ENCODE data around the gene SNX3.

DNA sequence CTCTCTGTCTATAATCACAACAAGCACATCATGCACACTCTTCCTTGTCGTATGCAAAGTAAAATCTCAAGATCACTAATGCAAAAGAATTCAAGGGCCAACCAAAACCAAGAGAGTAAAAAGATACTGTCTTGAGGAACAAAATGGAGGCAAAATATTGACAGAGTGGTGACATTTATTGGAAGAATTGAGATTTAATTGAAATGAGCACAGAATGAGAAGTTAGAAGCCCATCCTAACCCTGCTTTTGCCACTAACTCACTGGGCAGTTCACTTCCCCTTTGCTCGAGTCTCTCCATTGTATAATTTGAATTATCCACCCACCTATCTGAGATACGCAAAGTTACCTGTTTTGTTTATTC, 204.6 kb upstream of the PRDM1 start:
- PRO-cap = no peak
- RAMPAGE, long total RNA, 5 experiments = no peak in any of the 5 experiments
- RRBS = no CpG with 5 or more reads among the region's 3 CpGs

DNA sequence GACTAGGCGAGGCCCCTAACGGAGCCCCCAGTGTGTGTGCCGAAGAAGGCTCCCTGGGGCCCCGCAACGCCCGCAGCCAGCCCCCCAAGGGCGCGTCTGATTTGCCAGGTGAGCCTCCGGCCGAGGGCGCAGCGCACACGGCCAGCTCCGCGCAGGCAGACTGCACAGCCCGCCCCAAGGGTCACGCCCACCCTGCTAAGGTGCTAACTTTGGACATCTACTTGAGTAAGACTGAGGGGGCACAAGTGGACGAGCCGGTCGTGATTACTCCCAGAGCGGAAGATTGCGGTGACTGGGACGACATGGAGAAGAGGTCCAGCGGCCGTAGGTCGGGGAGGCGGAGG, 117.3 kb downstream of the RTN4IP1 start:
- PRO-cap = bidirectional peak, plus-strand start at position 234 of the sequence, minus-strand start at position 128 of the sequence
- RAMPAGE, long total RNA, 5 experiments = no peak in any of the 5 experiments
- RRBS = 1% methylated on average over 5 of the region's 27 CpGs

DNA sequence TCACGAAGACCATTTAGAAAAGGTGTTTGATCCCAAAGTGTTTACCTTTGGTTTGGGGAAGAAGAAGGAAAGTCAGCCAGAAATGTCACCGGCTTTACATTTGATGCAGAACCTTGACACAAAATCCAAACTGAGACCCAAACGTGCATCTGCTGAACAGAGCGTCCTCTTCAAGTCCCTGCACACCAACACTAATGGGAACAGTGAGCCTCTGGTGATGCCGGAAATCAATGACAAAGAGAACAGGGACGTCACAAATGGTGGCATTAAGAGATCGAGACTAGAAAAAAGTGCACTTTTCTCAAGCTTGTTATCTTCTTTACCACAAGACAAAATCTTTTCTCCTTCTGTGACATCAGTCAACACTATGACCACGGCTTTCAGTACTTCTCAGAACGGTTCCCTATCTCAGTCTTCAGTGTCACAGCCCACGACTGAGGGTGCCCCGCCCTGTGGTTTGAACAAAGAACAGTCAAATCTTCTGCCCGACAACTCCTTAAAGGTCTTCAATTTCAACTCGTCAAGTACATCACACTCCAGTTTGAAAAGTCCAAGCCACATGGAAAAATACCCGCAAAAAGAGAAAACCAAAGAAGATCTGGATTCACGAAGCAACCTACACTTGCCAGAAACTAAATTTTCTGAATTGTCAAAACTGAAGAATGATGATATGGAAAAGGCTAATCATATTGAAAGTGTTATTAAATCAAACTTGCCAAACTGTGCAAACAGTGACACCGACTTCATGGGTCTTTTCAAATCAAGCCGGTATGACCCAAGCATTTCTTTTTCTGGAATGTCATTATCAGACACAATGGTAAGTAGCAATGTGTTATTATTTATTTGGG, 108.4 kb downstream of the RTN4IP1 start:
- PRO-cap = bidirectional peak, plus-strand start at position 411 of the sequence, minus-strand start at position 193 of the sequence
- RAMPAGE, long total RNA, 5 experiments = start-site peak on the plus strand in 1 of 5 experiments, centred at position 387 of the sequence, 12 reads per replicate
- RRBS = 89% methylated on average over 1 of the region's 17 CpGs

- PRO-cap = no peak
- RAMPAGE, long total RNA, 5 experiments = no peak in any of the 5 experiments
- RRBS = no CpG with 5 or more reads among the region's 10 CpGs
These were observed 89.4 kb downstream of the RTN4IP1 start for GRCh38 chr6:106539849-106540422.

DNA sequence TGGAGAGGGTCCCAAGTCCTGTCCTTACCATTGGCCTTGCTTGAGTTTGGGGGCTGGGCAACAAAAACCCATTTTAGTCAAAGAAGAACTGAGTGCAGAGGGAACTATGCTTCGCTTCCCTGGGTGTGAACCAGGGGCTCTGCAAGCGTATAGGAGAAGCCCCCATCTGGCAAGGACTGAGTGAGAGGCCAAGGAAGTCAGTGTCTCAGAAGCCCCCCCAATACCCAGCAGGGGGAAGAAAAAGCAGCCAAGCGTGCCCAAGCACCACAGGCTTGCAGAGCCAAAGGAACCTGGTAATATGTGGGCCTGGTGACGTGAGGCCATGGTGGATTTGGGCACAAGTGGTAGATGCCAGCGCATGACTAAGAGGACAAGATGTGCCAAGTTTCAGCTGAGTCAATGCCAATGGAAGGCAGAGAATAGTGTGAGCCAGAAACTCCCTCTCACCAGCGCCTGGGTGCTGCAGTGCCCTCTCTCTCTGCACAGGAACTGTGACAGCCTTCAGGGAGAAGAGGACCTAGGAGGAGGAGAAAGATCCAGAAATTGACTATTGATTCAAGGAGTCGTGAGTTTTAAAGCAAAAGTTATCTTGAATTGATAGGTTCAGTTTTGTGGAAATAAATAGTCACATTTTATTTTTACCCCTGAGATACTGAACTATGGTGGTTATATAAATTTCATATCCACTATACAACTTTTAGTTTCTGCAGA, 110.0 kb downstream of the QRSL1 start:
- PRO-cap = unidirectional peak, plus-strand start at position 446 of the sequence
- RAMPAGE, long total RNA, 5 experiments = no peak in any of the 5 experiments
- RRBS = no CpG with 5 or more reads among the region's 7 CpGs

GRCh38 chr6:106749532-106749939, 120.2 kb downstream of the QRSL1 start:
- PRO-cap = no peak
- RAMPAGE, long total RNA, 5 experiments = no peak in any of the 5 experiments
- RRBS = no CpG with 5 or more reads among the region's 4 CpGs

DNA sequence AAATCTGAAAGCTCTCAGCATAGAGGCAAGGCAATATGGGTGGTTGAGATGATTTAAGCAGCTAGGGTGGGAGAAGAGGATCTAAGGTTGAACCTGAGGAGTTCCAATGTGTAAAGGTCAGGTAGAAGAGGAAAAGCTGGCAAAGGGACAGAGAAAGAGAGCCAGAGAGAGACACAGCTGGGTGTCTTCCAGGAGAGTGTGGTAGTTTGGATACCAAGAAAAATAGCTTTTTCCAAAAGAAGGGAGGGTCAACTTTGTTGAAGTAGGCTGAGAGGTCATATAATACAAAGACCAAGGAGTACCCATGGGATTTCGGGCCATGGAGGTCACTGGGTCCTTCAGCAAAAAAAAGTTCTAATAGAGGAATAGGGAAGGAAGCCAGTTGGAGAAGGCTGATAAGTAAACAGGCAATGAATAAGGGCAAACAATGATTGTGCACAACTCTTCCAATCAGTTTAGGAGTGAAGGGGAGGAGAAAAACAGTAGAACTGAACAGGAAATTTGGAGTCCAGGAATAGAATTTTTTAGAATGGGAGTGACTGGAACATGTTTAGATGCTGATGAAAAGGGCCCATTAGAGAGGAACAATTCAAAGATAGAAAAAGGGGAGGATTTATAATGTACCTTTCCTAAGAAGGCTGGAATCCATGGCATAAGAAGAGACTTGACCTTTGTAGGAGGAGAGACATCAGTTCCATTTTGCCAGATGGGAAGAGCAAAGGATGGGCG, 135.2 kb downstream of the QRSL1 start:
- PRO-cap = unidirectional peak, plus-strand start at position 527 of the sequence
- RAMPAGE, long total RNA, 5 experiments = no peak in any of the 5 experiments
- RRBS = no CpG with 5 or more reads among the region's 2 CpGs

- PRO-cap = no peak
- RAMPAGE, long total RNA, 5 experiments = no peak in any of the 5 experiments
- RRBS = no CpG with 5 or more reads among the region's 1 CpG
These were observed 103.5 kb downstream of the CD24 start for GRCh38 chr6:106871102-106871398.

- PRO-cap = no peak
- RAMPAGE, long total RNA, 5 experiments = no peak in any of the 5 experiments
- RRBS = no CpG with 5 or more reads among the region's 5 CpGs
These were observed 86.3 kb downstream of the CD24 start for GRCh38 chr6:106888091-106888848.

DNA sequence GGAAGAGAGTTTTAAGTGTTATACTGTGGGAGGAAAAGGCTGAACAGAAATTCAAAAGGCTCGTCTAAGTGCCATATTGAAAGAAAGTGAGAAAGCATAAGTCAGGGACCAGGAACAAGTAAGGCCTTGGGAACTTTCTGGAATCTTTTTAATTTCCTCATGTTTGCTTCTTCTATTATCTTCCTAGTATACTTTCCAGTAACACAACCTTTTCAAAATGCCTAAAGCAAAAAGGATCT, 61.6 kb downstream of the CD24 start:
- PRO-cap = no peak
- RAMPAGE, long total RNA, 5 experiments = no peak in any of the 5 experiments
- RRBS = no CpG with 5 or more reads among the region's 1 CpG

DNA sequence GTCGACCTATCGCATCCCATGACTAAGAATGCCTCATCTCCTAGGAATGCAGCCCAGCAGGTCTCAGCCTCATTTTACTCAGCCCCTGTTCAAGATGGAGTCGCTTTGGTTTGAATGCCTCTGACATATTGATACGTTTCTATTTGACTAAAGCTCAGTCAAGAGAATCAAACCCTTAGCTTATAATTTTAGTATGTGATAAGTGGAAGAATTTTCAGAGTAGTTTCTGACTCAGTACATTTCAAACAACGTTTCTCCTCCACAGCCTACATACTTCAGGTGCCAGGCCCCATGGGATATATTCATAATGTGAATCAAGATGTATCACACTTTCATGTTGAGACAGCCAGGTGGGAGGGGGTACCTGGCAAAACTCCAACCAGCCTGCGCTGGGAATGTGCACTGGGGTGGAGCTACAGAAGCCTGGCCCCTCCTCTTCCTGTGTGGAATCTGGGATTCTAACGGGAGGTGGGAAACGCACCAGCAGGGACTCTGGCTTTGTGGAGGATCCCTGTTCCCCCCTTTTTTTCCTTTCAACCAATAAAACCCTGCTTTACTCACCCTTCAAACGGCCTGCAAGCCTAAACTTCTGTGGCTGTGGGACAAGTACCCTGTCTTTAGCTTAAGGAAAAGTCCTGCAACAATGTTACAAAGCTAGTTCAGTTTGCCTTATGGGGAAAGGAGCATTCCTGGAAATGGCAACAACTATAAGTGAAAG, 6.8 kb upstream of the SEC63 start:
- PRO-cap = no peak
- RAMPAGE, long total RNA, 5 experiments = no peak in any of the 5 experiments
- RRBS = no CpG with 5 or more reads among the region's 9 CpGs

DNA sequence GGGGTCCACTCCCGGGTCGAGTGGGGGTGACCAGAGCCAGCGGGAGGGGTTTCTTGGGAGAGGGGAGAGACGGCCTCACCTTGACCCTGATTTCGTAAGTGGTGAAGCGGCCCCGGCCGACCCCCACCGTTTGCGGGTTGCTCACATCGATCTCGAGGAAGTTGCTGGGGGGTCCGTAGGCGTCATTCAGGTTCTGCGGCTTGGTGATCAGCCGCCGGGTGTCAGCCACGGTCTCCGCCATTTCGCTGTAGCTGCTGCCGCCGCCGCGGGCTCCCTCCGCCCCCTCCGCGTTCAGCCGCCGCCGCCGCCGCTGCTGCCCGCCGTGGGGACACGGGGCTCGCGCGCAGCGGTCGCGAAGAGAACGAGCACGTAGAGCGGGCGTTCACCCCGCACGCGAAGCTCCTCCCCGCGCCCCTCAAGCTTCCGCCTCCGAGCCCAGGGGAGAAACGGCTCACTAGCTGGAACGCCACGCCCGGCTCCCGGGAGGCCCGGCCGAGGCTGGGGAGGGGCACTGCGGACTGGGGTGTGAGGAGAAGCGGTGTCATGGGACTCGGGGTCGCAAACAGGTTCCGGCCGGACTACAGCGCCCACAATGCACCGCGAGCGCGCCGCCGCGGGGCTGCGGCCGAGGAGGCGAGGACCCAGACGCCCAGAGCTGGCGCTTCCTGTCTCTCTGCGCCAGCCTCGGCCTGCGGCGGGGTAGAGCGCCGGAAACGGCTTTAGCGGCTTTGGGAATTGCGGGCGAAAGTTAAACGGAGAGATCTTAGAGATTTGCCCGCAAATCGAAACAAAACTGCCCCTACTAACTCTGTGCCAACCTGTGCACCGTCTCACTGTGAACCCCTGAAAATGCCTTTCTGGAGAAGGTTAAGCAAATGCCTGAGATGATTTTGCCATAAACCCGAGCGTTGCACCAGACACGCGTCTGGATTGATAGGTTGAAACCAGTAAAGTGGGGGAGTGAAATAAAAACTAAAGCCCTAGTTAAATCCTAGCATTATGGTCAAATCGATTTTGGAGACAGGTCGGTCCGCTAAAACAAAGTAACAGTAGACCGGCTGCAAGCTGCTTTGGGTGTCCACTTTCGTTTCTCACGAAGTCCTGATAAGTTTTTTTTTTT, at the start of gene SNX3:
SNX3 (minus strand) TSS at position 360 of the 1,120 bp plus-strand sequence.
- PRO-cap = bidirectional peak, plus-strand start at position 616 of the sequence, minus-strand start at position 286 of the sequence
- RAMPAGE, long total RNA, 5 experiments = start-site peak on the minus strand in 5 of 5 experiments, centred at positions 267 to 310 of the sequence, 102 to 440 reads per replicate
- RRBS = 2% methylated on average over 20 of the region's 102 CpGs

DNA sequence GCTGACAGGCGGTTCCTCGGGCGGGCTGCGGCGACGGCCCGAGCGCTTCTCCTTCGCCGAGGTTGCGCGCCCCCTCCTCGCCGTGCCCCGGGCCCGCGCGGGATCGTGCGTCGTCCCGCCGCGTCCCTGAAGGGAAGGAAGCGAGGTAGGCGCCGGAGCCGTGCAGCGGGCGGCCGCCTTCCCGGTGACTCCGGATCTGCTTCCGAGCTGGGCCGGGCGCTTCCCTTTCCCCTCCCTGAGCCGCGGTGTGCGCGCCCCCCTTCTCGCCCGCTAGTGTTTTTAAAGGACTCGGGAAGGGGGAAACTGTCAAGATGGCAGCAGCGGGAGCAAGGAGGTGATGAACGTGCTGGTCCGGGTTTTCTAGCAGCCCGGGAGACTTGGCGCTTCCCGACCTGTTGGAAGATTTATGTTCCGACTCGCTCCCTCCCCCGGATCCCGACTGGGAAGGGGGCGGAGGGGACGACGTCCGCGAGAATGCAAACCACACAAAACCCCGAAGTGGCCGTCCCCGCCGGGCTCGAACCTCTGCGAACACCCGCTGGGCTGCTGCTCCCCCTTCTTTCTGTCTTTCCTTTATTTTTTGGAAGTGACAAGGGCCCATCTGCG, 743 bp upstream of the FOXO3 start:
- PRO-cap = bidirectional peak, plus-strand start at position 309 of the sequence, minus-strand start at position 270 of the sequence; bidirectional peak, plus-strand start at position 433 of the sequence, minus-strand start at position 406 of the sequence
- RAMPAGE, long total RNA, 5 experiments = no peak in any of the 5 experiments
- RRBS = 1% methylated on average over 27 of the region's 66 CpGs

GRCh38 chr6:108562032-108563000, 1.6 kb downstream of the FOXO3 start:
- PRO-cap = bidirectional peak, plus-strand start at chr6:108562278, minus-strand start at chr6:108562314; bidirectional peak, plus-strand start at chr6:108562903, minus-strand start at chr6:108562706
- RAMPAGE, long total RNA, 5 experiments = no peak in any of the 5 experiments
- RRBS = 12% methylated on average over 2 of the region's 38 CpGs

- PRO-cap = unidirectional peak, minus-strand start at chr6:108564373
- RAMPAGE, long total RNA, 5 experiments = start-site peak on the plus strand in 3 of 5 experiments, at chr6:108563896-108564215 at its widest, 6 to 22 reads per replicate
- RRBS = no CpG with 5 or more reads among the region's 7 CpGs
These were observed 3.4 kb downstream of the FOXO3 start for GRCh38 chr6:108563710-108564882.

DNA sequence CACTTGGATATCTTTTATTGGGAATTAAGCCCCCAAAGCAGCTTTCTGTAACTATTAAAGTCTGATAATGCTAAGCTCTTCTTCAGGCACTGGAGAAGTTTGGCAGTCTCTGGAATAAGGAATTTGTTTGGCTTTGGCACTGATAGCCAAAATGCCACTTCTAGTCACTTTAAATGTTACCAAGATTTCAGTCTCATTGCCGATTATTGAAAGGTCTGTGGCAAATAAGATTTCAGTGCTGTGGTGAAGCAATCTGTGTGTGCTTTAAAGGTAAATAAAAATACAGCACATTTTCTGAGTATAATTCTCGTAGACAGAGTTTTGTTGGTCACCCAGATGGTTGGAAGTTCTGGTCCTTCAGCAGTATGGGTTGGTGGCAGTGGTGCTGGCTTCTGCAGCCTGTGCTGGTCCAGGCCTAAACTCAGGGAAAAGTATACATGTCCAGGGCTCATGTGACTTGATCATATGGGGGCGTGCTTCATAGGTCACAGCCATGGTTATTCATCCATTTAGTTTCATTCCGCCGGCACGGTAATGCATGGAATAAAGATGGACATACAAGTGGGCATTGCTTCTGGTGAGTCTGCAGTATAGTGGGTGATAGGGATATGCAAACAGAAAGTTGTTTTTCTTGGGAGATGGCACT, 23.0 kb downstream of the FOXO3 start:
- PRO-cap = no peak
- RAMPAGE, long total RNA, 5 experiments = start-site peak on the plus strand in 3 of 5 experiments, centred at positions 168 to 427 of the sequence, 6 to 8 reads per replicate
- RRBS = no CpG with 5 or more reads among the region's 6 CpGs

GRCh38 chr6:108584272-108584765, 23.6 kb downstream of the FOXO3 start:
- PRO-cap = no peak
- RAMPAGE, long total RNA, 5 experiments = start-site peak on the plus strand in 1 of 5 experiments, at chr6:108584437-108584706 at its widest, 5 reads per replicate
- RRBS = no CpG with 5 or more reads among the region's 5 CpGs

- PRO-cap = no peak
- RAMPAGE, long total RNA, 5 experiments = start-site peak on the plus strand in 1 of 5 experiments, at chr6:108606069-108606167 at its widest, 5 reads per replicate
- RRBS = no CpG with 5 or more reads among the region's 1 CpG
These were observed 45.2 kb downstream of the FOXO3 start for GRCh38 chr6:108606036-108606259.

GRCh38 chr6:108622341-108623443, 62.0 kb downstream of the FOXO3 start:
- PRO-cap = bidirectional peak, plus-strand start at chr6:108622827, minus-strand start at chr6:108622771
- RAMPAGE, long total RNA, 5 experiments = start-site peak on the plus strand in 3 of 5 experiments, at chr6:108622531-108623190 at its widest, 12 to 26 reads per replicate
- RRBS = no CpG with 5 or more reads among the region's 11 CpGs

GRCh38 chr6:108628982-108629508, 68.3 kb downstream of the FOXO3 start:
- PRO-cap = no peak
- RAMPAGE, long total RNA, 5 experiments = start-site peak on the plus strand in 2 of 5 experiments, at chr6:108629181-108629512 at its widest, 7 to 12 reads per replicate
- RRBS = no CpG with 5 or more reads among the region's 5 CpGs

Data from stomach (tissue), 7 donors.